SK-MEL-5 (cell line): Measurements from ENCODE around the gene HIF1A.

RAMPAGE:
- cytosol, long total RNA: no peak
- long total RNA: no peak
- nucleus, long total RNA: no peak
These were observed 40.5 kb downstream of the GPR135 start for GRCh38 chr14:59424588-59425255.

DNA sequence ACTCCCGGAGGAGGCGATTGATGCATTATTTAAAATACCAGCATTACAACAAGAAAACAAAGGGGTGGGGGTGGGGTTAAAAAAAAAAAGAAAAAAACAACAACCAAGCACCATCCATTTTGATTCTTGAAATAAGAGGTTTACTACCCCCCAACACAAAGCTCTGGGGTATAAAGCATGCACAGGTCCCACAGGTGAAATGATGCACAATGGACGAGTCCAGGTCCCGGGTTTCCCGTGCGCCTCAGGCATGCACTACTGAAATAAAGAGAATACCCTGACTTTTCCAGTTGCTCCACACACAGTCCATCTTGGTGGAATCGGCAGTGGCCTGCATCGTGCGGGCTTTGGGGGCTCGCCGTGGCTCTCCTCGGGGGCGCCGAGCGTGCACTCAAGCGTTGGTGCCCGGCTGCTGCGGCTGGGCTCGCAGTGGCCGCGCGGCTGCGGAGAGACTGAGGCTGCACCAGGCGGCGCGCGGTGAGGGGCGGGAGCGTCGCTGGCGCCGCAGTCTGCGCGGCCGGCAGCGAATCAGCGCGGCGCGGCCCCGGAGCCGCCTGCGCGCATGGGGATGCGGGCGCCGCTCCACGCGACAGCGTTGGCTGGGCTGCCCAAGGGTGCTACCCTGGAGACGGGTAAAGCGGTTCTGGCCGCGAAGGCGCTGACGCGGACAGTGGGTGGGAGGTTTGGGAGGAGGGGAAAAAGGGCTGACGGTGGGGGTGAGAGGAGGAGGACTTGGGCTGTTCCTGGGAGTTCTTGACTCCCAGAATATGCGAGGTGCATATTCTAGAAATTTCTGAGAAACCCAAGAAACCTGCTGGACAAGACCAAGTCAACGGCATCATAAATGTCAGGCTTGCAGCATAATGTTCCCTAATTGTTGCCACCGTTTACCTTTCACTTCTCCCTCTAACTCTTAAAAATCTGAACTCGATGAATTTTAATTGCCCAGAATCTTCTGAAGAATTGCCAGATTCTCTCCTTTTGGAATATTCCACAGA lies 53.9 kb upstream of the CCDC175 start:
RAMPAGE:
- cytosol, long total RNA: no peak
- long total RNA: no peak
- nucleus, long total RNA: no peak

DNA sequence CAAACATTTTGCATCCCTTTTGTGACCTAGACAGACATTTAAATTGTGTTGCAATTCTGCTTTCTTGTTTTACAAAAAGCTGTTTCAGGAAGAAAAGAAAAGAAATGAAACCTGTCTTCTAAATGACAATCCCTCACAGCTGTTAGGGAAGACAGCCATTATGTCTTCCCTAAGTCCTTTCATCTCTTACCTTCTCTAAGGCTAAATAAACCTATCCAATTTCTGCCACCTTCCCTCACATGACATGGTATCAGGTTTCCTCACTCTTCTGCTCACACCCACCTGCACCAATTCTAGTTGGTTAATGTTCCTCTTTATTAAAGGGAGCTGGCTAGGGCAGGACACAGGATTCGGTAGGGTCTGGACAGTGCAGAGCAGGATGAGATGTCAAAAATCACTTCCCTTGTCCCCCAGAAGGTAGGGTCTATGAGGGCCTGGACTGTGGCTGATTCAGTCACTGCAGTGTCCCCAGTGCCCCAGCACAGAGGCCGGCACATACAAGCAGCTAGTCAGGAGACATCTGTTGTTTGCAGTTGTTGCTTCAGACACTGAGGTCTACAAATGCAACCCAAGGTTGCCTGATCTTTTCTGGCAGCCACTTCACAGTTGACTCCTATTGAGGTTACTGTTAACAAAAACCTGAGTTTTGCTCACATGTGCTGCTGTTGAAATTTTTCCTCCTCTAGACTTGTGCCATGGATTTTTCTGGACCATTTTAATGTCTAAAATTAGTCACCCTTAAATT lies 3.7 kb downstream of the DHRS7 start:
RAMPAGE:
- cytosol, long total RNA: no peak
- long total RNA: no peak
- nucleus, long total RNA: no peak

GRCh38 chr14:60289574-60290140 lies 40.6 kb downstream of the PPM1A start:
RAMPAGE:
- cytosol, long total RNA: no peak
- long total RNA: no peak
- nucleus, long total RNA: no peak

DNA sequence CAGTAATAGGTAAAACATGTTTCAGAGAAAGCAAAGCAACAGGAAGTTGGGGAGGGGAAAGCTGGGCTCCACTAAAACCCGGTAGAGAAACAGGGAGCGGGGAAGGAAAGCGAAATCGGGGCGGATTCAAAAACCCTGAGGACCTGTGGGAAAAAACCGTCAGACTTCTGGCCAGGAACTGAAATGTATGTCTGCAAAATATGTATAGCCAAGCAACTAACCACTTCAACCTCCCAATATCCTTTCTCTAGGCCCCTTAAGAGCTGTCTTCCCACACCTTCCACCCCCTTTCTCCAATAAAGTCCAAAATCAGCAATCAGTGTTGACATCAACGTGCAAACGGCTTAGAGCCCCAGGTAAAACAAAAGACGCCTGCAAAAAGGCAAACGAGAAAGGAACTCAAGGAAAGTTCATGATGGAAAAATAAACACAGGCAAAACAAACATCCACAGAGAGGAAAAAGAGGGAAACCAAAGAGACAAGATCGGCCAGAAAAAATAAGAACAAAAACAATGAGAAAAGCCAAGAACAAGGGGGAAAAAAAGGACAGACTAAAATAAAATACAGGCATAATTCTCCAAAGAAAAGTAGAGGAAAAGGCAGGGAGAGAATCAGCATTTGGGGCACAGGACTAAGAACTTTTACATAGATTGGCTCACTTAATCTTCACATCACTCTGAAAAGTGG lies 32.7 kb downstream of the SIX1 start:
RAMPAGE:
- cytosol, long total RNA: no peak
- long total RNA: no peak
- nucleus, long total RNA: no peak

DNA sequence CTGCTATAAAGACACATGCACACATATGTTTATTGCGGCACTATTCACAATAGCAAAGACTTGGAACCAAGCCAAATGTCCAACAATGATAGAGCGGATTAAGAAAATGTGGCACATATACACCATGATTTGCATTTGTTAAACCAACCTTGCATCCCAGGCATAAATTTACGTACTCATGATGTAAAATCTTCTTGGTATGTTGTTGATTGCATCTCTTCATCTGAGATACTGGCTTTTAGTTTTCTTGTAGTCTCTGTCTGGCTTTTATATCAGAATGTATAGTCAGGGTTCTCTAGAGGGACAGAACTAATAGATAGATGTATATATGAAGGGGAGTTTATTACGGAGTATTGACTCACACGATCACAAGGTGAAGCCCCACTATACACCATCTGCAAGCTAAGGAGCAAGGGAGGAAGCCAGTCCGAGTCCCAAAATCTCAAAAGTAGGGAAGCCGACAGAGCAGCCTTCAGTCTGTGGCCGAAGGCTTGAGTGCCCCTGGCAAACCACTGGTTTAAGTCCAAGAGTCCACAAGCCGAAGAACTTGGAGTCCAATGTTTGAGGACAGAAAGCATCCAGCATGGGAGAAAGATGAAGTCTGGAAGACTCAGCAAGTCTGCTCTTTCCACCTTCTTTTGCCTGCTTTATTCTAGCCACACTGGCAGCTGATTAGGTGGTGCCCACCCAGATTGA lies 90.6 kb downstream of the TRMT5 start:
RAMPAGE:
- cytosol, long total RNA: no peak
- long total RNA: no peak
- nucleus, long total RNA: no peak

DNA sequence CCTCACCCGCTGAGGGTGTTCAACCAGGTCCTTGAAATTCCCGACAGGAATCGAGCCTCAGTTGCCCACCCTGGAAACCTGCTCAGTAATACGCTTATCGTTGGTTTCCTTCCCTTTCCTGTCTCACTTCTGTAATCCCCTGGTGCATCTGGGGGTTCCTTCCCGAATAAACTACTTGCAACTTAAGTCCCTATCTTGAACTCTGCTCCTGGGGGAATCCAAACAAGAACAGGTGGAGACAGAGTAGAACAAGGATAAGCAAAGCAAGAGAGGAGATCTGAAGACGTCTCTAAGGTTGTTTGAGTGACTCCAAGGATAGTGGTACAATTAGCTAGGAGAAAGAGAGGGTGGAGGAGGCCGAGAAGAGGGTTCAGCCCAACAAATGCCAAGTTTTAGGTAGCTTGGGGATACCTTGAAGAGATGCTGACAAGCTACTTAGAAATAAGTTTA lies 113.7 kb downstream of the PRKCH start:
RAMPAGE:
- cytosol, long total RNA: no peak
- long total RNA: no peak
- nucleus, long total RNA: no peak

RAMPAGE:
- cytosol, long total RNA: no peak
- long total RNA: no peak
- nucleus, long total RNA: no peak
These were observed 122.8 kb downstream of the PRKCH start for GRCh38 chr14:61444230-61444585.

RAMPAGE:
- cytosol, long total RNA: no peak
- long total RNA: no peak
- nucleus, long total RNA: no peak
These were observed 147.9 kb downstream of the PRKCH start for GRCh38 chr14:61469326-61469729.

GRCh38 chr14:61482357-61482760 lies 161.0 kb downstream of the PRKCH start:
RAMPAGE:
- cytosol, long total RNA: no peak
- long total RNA: no peak
- nucleus, long total RNA: no peak

RAMPAGE:
- cytosol, long total RNA: no peak
- long total RNA: no peak
- nucleus, long total RNA: no peak
These were observed 167.6 kb upstream of the HIF1A start for GRCh38 chr14:61527641-61528170.

DNA sequence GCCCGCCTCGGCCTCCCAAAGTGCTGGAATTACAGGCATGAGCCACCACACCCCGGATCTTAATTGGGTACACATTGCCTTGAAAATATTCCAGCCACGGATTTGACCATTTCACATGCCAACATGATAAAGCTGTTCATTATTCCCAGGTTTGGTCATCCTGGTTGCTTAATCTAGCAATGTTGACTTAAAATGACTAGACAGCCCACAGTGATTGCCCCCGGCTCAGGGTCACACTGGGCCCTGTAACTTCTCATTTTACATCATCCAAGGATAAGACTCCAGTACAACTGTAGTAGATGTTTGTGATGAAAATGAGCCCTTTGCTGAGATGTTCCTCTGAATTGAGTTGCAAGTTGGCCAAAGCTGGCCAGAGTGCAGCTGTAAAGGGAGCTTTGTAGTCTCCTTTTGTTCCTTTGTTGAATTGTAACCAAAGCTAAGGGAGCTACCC lies 141.5 kb upstream of the HIF1A start:
RAMPAGE:
- cytosol, long total RNA: no peak
- long total RNA: no peak
- nucleus, long total RNA: no peak

DNA sequence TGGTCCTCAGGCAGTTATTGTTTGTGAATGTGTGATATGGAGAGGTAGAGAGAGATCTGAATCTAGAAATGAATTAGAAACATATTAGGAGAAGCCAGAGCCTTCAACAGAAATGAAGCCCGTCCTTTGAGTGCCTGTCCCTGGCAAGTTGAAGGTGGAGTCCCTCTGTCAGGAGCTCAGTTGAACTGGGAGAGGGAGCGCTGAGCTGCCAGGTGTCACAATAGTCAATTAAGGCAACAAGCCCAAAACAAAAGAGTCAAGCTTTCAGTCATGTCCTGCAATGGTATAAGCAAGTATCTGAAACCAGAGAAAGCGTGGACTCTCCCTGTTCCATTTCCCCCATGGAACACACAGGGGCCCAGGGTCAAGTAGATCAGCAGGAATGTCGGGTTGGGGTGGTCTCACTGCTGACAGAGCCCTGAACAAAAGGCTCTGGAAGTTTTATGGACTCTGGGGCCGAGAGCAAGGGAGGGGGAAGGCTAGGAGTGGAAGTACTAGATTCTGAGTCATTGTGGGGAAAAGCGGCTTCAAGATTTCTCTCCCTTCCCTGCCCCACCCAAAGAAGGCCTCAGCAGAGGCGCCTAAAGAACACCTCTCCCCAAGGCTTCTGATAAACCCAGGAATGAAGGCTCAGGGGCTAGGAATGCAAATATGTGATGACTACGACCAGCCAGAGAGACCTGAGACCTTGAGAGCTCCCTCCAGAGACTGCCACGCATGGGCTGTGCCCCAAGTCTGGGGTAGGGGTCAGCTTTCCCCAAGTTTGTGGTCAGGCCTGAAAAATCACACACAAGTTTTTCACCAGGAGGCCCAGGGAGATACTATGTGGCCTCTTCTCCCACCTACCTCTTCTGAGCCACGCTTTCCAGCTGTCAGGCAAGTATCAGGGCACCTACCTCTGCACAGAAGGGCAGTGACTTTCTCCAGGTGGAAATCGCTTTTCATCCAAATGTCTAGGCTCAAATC lies 130.8 kb upstream of the HIF1A start:
RAMPAGE:
- cytosol, long total RNA: no peak
- long total RNA: no peak
- nucleus, long total RNA: no peak

RAMPAGE:
- cytosol, long total RNA: no peak
- long total RNA: no peak
- nucleus, long total RNA: no peak
These were observed 125.3 kb upstream of the HIF1A start for GRCh38 chr14:61569645-61570857.

RAMPAGE:
- cytosol, long total RNA: no peak
- long total RNA: no peak
- nucleus, long total RNA: no peak
These were observed 56.9 kb upstream of the HIF1A start for GRCh38 chr14:61638437-61638764.

DNA sequence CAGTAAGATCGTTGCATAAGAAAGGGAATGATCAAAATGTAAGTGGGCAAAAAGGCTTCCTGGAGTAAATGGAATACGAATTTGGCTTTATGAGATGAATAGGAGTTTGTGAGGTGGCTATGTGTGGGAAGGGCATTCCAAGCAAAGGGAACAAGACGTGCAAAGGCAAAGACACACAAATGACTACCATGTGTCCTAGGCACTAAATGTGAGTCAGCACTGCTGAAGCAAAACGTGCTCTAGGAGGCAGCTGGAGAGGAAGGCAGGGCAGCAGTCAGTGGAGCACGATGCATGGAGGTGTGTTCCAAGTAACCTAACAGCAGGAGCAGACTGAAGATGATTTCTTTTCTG lies 53.0 kb upstream of the HIF1A start:
RAMPAGE:
- cytosol, long total RNA: no peak
- long total RNA: no peak
- nucleus, long total RNA: no peak

DNA sequence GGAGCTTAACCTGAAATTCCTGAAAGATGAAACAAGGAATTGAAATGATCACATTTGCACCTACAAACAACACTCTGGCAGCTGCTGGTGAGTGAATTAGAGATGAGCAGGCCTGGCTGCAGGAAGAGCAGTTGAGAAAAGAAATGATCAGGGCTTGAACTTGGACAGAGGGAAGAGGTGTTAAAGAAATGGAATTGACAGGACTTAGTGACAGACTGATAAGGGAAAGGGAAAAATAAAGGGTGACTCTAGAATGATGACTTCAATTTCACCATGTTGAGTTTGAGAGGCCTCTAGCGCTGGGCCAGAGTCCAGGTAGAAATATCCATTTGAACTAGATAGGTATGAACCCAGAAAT lies 26.1 kb upstream of the HIF1A start:
RAMPAGE:
- cytosol, long total RNA: no peak
- long total RNA: no peak
- nucleus, long total RNA: no peak

DNA sequence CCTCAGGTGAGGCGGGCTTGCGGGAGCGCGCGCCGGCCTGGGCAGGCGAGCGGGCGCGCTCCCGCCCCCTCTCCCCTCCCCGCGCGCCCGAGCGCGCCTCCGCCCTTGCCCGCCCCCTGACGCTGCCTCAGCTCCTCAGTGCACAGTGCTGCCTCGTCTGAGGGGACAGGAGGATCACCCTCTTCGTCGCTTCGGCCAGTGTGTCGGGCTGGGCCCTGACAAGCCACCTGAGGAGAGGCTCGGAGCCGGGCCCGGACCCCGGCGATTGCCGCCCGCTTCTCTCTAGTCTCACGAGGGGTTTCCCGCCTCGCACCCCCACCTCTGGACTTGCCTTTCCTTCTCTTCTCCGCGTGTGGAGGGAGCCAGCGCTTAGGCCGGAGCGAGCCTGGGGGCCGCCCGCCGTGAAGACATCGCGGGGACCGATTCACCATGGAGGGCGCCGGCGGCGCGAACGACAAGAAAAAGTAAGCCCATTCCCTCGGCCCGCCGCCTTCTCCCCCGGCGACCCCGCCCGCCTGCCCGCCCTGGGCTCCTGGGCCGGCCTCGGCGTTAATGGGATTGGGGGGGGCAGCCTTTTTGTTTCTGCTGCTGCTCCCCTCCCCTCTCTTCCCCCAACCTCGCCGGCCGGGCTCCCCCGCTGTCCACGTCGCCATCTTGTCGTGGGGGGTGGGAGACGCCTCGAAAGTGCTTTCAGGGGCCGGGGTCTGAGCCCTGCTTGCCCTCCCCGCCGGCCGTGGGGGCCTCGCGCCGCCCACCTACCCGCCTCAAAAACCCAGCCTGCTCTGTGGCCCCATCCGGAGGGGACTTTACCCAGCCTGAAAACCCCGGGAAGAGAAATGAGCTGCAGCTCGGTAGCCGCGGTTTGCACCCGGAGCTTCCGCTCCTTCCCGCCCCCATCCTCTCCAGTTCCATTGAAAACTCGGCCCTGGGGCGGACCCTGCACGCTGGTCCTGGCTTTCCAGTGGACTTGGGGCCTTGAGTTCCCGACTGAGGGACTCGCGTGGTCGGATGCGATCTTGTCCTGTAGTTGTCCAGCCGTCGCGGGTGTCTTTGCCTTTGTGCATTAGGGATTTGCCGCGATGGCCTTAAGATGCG lies at the start of gene HIF1A:
Gene HIF1A, plus strand, starts transcription at position 138 of the 1,095 bp plus-strand sequence.
RAMPAGE:
- cytosol, long total RNA: start-site peak on the plus strand centred at position 158 of the sequence, 88 bp wide, 359 and 339 reads in 2 replicates
- long total RNA: start-site peak on the plus strand centred at position 133 of the sequence, 74 bp wide, 256 and 64 reads in 2 replicates
- nucleus, long total RNA: start-site peak on the plus strand centred at position 137 of the sequence, 51 bp wide, 68 and 36 reads in 2 replicates

DNA sequence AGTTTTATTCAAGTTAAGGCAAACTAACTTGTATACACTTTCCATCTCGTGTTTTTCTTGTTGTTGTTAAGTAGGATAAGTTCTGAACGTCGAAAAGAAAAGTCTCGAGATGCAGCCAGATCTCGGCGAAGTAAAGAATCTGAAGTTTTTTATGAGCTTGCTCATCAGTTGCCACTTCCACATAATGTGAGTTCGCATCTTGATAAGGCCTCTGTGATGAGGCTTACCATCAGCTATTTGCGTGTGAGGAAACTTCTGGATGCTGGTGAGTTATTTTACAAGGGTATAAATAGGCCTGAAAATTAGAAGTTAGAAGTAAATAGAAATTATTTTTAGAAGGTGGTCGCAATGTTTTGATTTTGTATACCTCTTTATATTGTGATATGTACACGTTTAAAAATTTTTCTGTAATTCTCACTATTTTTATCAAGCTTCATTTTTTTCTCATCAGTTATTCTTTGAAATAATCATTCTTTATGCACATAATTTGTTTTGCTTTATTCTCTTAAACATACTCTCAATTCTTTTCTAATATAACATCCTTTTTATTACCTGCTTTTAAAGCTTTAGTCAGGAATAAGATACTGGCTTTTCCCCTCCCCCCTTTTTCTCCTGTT lies 25.1 kb downstream of the HIF1A start:
RAMPAGE:
- cytosol, long total RNA: no peak
- long total RNA: no peak
- nucleus, long total RNA: no peak

GRCh38 chr14:61721361-61722072 lies 26.2 kb downstream of the HIF1A start:
RAMPAGE:
- cytosol, long total RNA: no peak
- long total RNA: no peak
- nucleus, long total RNA: no peak